H7 (cell line): ENCODE data around the genes OMD and BARX1.

DNA sequence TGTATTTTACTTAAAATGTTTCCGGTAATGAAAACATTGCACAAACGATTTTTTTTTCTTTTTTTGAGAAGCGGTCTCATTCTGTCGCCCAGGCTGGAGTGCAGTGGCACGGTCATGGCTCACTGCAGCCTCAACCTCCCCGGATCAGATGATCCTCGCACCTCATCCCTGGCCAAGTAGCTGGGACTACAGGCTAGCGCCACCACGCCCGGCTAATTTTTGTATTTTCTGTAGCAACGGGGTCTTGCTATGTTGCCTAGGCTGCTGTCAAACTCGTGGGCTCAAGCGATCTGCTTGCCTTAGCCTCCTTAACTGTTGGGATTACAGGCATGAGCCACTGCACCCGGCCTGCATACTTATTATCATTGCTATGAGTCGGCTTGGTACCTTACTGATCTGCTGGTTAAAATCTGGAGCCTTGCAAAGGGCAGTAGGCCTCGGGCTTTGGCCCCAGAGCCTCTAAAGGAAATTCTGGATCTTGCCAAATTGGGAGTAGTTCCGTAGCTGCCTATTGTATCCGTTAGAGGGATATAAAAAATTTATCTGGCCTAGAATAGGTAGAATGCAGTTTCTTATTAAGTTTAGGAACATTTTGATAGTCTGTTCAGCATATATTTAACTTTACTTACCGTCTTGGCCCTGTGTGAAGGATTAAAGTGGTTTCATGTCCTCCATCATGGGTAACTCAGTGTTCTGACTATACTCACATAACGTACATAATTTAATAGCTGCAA, 918 bp upstream of the IARS1 start:
- RAMPAGE, long total RNA, result no peak

DNA sequence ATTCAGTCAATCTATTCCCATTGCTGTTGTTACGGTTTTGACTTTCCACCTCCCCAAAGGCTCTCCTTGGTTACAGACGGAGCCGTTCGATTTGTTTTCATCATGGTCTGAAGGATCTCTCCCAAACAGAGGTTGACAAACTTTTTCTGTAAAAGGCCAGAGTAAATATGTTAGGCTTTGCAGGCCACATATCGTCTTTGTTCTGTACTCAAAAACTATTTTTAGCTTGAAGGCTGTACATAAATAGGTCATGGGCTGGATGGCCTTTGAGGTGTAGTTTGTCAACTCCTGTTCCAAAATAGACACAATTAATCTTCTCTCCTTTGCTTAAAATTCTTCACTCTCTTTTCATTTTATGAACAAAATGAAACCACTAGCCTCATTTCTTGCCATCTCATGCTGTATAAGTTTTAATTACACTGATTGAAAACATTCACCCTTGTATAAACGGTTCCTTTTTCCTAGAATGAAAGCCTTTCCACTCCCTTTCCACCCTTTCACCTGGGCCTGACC, 11.9 kb downstream of the NOL8 start:
- RAMPAGE, long total RNA, result no peak

DNA sequence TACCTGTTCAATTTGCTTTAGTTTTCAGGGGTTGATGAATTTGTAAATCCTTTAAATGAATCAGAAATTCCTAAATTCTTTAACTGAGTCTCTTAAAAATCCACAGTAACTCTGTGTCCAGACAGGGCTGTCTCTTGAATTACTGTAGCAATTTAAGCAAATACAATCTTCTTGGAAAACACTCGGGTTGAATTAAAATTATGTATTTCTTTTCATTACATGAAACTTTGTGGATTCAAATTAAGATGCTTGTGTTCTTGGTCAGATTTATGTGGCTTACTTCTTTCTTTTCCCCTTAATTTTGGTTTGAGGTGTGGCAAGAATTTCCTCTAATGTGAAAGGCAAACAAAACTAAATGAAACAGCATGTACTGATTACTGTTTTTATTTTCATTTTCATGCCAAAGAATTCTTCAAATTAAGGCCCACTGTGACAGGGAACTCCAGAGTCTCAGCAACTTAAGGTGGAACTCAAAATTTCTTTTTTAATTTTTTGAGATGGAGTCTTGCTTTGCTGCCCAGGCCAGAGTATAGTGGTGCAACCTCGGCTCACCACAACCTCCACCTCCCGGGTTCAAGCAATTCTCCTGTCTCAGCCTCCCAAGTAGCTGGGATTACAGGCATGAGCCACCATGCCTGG, at the start of gene OMD:
Gene OMD (minus strand): TSS at position 273 of the 639 bp plus-strand sequence.
- RAMPAGE, long total RNA, result no peak

- RAMPAGE, long total RNA, result no peak
These were observed 19.1 kb downstream of the IPPK start for GRCh38 chr9:92650688-92651437.

- RAMPAGE, long total RNA, result no peak
These were observed 4.4 kb downstream of the BICD2 start for GRCh38 chr9:92760200-92760633.

DNA sequence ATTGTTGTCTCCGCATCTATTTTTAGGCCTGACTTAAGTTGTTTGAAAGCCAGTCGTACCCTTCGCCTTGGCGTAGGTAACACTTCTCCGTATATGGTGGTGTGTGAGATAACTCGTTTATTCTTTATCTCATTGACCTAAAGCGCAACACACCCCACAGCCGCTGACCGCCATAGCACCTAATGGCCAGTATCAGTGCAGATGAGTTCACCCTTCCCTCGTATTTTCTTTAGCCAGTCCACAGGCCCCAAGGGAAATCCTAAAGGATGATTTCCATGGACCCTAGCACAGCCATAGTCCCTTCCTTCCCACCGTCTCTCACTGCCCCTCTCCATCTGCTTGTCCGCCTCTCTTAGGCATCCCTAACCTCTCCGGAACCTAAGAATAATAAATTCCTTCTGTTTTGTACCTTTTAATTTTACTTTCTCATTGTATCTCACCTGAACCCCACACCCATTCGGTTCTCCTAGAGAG, 1.0 kb upstream of the BICD2 start:
- RAMPAGE, long total RNA, result no peak

DNA sequence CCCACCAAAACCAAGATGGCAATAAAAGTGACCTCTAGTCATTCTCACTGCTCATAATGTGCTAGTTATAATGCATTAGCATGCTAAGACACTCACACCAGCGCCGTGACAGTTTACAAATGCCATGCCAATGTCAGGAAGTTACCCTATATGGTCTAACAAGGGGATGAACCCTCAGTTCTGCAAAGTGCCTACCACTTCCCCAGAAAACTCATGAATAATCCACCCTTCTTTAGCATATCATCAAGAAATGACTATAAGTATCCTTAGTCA, 4.6 kb upstream of the BICD2 start:
- RAMPAGE, long total RNA, result no peak

GRCh38 chr9:92912994-92913446, 34.3 kb upstream of the FGD3 start:
- RAMPAGE, long total RNA, result no peak

DNA sequence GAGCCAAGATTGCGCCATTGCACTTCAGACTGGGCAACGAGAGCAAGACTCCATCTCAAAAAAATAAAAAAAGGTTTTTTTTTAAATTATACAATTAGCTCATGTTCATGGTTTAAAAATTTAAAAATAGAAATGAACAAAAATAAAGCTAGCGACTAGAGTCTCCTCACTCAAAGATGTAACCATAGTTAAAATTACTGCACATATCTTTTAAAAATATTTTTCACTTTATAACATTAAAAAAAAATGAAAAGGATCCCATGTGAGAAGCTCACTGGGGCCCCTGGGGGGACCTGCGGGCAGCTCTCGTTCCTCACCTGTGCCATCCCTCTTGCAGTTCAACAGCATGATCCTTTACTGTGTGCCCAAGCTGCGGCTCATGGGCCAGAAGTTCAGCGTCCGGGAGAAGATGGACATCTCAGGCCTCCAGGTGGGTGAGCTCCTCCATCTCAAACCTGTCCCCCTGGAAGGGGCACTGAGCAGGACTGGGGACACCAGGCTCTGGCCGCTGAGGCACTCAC, 43.0 kb upstream of the SUSD3 start:
- RAMPAGE, long total RNA, result no peak

DNA sequence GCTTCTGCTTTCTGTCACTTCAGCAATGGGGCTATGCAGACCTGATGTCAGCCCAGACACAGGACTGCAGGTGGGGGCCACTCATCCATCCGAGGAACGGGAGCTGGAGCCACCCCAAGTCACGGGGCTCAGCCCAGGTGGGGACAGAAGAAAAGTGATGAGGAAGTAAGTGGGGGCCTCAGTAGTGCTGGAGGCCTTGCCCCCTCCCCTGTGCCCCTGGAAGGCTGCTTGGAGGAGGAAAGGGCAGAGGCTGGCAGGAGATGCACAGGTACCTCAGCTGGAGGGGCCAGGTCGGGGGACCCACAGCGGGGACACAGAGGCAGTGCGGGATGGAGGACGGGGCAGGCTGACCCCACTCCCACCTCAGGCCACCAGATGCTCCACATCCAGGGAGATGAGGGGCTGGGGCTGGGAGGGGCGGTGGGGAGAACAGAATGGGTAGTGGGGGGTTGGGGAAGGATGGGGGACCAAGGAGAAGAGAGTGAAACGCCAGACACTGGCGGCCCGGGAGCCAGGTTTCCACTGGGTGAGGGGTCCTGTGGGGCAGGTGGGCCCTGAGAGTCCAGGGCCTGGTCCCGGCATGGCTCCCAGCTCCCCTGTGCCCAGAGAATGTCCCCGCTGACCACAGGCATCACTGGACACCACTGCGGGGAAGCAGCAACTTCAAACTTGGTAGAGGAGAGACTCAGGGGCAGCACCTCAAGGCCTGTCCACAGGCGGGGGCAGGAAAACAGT, 13.4 kb downstream of the NINJ1 start:
- RAMPAGE, long total RNA, result no peak

DNA sequence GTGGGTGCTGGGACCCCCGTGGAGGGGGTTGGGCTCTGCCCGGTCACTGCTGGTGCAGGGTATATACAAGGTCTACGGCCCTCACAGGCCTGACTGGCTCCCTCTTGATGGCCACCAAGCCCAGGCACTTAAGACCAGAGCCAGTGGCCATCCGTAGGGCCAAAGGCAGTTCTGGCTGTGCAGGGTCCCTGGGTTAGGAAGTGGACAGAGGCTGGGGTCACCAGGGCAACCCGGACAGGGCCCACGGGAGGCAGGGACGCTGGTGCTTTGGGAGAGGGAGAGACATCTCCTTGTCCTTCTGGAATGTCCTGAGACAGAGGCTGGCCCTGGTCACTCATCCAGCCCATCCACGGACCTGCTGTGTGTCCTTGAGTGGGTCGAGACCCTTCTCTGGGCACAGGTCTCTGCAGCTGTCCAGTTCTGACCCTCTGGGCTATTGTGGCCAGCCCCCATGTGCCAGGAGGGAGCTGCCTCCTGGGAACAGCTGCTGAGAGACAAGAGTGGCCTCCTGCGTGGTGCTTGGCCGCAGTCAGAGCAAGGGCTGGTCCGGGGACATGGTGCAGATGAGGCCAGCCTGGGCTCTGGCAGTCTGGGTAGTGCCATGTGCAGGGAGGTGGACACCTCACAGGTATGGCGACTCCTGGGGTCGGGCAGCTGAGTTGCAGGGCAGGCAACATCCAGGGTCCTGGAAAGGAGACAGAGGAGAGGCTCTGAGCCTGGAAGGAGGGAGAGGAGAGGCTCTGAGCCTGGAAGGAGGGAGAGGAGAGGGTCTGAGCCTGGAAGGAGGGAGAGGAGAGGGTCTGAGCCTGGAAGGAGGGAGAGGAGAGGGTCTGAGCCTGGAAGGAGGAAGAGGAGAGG, 12.3 kb downstream of the NINJ1 start:
- RAMPAGE, long total RNA, result no peak

DNA sequence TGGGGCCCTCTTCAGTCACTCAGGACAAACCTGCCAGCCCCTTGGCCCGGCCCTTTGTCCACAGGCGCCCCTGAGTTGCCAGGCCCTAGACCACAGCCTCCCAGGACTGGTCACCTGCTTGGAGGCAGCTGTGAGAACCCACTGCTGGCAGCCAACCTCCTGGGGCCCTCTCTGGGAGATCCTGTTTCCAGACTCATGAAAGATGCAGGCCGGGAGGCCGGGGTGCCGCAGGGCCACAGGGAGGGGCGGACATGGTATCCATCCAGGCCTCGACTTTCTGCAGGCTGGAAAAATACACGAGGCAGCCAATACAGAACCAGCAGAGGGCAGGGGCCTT, 6.4 kb downstream of the NINJ1 start:
- RAMPAGE, long total RNA, result no peak

DNA sequence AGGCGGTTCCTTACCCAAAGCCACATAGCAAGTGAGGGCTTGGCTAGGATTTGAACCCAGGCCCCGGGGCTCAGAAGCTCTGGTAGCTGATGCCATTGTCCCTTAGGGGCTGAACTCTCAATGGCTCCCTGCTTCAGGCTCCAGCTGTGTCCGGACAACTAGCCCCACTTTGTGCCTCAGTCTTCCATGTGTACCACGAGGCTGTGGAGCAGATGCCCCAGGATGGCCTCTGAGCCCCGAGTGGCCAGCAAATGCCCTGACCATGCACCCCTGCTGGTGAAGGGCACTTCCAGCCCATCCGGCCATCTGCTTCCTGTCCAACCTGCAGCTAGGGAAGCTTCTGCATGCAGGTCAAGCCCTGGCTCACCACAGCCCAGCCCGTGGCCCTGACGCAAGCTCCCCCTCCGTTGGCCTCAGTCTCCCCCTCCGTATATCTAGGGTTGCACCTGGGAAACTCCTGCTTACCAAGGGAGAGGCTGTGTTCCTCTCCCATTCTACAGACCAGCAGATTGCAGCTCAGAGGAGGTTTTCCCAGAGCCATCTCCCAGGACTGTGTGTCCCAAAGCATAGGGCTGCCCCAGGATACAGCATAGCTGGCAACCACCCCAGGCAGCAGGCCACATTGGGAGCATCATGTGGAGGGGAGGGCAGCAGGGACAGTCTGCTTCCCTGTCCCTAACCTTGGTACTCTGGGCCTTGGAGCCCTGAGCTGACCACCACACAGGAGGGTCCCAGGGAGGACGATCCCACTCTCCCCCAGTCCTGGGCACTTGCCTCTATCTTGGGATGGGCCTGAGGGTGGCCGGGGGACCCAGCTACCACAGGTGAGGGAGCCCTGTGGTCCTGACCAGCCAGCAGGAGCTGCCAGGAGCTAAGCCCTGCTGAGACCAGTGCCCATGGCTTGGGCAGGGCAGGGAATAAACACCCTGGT, 4.6 kb downstream of the NINJ1 start:
- RAMPAGE, long total RNA, result no peak

DNA sequence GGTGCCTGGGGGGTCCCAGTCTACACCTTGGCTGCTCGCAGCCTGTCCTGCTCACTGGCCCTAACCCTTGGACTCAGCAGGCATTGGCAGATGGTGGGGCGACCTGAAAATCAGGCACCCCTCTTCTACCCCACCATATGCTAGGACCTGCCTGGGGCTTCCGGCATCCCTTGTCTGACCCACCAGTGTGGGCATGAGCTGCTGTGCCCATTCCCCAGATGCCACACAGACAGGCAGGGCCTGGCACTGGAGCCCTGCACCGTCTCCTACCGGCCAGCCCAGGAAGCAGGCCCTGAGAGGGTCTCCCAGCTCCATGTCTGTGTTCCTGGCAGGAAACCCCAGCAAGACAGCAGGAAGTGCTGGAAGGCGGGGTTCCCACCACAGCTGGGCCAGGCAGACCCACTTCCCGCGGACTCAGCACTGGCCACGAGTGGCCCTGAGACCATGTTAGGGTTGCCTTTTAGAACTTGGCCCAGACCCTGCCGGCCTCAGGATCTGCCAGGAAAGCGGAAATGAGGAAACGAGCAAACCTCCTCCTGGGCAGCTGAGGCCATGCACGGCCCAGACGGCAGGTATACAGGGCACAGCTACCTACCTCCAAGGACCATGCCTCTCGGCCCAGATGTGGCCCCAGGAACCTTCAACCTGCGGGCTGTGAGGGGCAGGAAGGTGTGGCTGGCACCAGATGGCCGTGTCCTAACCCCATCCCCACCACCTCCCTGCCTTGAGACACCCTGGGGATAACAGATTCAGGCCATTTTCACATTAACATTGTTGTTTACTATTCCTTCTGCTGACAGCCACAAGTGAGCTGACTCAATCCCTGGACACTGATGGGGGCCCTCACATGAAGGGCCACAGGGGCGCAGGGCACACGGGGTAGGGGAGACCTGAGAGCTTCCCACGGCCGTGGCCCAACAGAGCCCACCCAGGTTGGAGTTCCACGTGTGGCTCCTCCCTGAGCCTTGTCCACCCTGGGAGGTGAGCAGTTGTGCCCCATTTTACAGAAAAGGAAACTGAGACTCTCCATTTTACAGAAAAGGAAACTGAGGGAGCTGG, 2.8 kb downstream of the NINJ1 start:
- RAMPAGE, long total RNA, result no peak

- RAMPAGE, long total RNA, result no peak
These were observed 22.2 kb upstream of the NINJ1 start for GRCh38 chr9:93156057-93156746.

DNA sequence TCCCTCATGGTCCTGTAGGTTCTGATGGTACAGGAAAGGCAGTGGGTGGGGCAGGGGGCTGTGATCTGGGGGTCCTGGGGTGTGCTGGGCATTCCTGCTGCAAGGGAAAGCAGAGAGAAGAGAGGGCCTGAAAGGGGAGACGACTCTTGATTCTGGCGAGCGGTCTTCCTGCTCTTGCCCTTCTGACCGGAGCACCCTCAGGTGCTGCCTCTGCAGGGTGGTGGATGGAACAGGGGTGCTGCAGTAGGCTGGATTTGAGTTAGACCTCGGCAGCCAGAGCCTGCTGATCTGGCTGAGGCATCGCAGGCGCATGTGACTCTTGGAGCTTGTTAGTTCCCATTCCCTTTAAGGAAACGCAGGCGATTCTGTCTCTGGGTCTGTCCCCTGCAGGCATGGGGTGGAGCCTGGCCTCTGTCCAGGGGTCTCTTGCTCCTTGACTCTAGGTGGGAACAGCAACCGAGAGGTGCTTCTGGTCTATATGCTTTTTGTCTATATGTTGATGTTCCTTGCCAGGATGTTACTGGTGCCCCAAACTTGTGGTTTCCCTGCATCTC, 3.0 kb downstream of the WNK2 start:
- RAMPAGE, long total RNA, result no peak

DNA sequence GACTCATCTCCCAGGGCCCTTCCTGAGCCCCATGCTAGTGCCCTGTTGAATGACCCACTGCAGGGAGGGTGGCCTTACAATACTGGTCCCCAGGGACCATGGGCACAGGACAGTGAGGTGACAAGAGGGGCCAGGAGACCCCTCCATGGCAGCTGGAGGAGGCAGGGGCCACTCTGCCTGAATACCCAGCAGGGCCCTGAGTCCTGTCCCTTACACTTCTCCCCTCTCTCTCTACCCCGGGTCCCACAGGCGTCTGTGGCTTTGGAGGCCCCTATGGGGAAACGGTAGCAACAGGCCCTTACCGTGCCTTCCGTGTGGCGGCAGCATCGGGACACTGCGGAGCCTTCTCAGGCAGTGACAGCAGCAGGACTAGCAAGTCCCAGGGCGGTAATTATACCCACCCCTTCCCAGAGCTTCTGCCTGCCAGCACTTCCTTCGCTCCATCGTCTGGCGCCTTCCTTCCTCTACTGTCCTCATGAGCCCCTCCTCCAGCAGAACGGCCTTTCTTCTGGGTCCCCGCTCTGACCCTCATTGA, 18.0 kb upstream of the PHF2 start:
- RAMPAGE, long total RNA, result no peak

DNA sequence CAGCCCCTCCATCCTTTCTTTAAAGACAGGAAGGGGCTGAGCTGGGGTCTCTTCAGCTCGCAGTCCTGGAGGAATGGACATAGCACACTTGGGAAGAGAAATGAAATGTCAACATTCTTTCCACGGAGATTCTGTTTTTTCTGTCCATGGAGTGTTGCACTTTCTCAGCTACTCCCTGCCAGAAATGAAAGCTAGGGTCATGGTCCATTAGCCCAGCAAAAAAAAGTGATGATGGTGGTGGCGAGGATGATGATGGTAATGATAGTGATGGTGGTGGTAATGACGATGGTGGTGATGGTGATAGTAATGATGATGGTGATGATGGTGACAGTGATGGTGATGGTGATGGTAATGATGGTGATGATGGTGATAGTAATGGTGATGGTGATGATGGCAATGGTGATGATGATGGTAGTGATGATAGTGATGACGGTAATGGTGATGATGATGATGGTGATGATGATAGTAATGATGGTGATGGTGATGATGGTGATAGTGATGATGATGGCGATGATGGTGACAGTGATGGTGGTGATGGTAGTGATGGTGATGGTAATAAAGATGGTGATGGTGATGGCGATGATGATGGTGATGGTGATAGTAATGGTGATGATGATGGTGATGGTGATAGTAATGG, 38.3 kb downstream of the PHF2 start:
- RAMPAGE, long total RNA, result no peak

- RAMPAGE, long total RNA, result no peak
These were observed 89.4 kb downstream of the PHF2 start for GRCh38 chr9:93665614-93666302.

- RAMPAGE, long total RNA, result no peak
These were observed at the start of gene BARX1 for GRCh38 chr9:93955063-93956108. Gene BARX1 (minus strand): TSS chr9:93955355.